ENCODE measurements around a stretch of chr2.

DNA sequence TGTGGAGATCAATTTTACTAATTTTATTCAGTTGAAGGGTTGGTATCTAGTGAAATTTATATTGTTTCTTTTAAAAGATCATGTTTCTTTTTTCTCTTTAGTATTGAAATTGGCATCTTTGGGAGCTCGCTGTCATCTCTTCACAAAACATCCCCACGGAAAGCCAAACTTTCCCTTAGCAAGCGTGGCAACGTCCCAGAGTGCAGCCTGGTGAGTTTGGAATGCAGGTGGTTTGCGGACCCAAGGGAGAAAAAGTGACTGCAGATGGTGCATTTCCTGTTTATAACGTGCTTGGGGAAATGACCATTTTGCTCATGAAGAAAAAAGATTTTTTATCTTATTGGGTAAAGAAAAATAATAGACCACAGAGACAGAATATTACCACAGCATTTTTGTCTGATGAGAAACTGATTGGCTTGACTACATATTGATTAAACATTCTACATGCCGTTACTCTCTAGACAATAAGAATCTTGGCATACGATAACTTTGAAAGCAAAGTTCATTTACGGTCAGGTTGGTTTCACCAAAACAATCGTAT is 136.4 kb downstream of the COPS8 start:
- RRBS, result no CpG with 5 or more reads among the region's 10 CpGs

DNA sequence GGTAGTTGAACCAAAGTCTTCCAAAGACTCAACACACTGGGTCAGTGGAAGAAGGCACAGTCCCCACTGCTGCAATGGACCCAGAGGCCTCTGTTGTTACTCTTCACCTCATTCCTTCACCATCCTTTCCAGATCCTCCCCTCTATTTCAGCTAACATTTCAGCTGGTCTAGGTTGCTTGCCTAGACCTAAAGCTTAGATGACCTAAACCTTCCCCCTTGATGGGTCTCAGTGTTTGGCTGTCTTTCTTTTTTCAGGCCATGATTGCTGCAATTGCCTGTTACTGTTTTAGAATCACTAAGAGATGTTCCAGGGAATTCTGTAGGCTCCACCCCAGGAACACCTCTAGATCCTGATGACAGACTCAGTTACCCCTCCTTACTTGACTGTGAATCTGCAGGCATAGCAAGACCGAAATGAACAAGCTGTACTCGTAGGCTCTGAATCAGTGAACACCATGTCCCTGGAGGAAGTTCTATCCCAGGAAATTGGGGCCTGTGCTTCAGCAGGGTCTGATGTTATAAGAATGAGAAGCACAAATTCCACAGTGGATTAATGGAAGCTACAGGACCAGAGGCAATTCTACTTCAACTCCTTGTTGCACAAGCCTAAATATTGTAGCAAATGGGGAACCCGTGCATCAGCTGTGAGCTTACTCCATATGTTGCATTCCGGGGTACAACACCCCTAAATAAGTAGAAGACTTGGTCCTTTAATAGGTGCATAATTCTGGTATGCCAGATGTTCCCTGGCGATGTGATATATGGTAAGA is 148.6 kb downstream of the COPS8 start:
- RRBS, result no CpG with 5 or more reads among the region's 5 CpGs

GRCh38 chr2:237289144-237289647 is 124.8 kb downstream of the COL6A3 start:
- RRBS, result no CpG with 5 or more reads among the region's 11 CpGs

- RRBS, result no CpG with 5 or more reads among the region's 24 CpGs
Measured at GRCh38 chr2:237290961-237291991, 122.7 kb downstream of the COL6A3 start.

- RRBS, result no CpG with 5 or more reads among the region's 5 CpGs
Measured at GRCh38 chr2:237363093-237363463, 50.9 kb downstream of the COL6A3 start.

DNA sequence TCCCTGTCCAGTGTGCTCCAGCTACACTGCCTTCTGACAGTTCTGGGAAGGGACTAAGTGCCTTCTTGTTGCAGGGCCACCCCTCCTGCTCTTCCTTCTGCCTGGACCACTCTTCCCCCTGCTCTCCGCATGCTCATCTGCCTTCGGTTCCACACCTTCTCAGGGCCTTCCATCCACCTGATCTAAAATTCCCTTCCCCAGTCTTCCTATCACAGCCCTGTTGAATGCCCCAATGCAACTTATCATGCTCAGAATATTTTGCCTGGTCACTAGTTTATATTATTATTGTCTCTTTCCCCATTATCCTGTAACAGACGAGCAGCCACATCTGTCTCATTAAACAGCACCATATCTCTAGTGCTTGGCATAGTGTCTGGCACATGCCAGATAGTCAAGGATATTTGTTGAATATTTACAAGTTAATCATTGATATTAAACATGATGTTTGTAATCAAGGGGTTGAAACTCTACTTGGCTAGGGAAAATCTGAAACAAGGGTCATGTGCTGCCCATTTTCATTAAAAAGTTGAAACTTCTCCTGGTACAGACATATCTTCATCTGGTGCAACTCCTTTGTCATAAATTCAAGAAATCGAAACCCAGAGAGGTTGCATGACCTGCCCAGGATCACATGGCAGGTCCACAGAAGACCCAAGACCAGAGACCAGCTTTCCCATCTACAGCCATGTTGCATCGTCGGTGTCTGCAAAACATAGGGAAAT is 28.9 kb downstream of the COL6A3 start:
- RRBS, result no CpG with 5 or more reads among the region's 6 CpGs

- RRBS, result no CpG with 5 or more reads among the region's 8 CpGs
Measured at GRCh38 chr2:237414447-237414846, 483 bp upstream of the COL6A3 start.

DNA sequence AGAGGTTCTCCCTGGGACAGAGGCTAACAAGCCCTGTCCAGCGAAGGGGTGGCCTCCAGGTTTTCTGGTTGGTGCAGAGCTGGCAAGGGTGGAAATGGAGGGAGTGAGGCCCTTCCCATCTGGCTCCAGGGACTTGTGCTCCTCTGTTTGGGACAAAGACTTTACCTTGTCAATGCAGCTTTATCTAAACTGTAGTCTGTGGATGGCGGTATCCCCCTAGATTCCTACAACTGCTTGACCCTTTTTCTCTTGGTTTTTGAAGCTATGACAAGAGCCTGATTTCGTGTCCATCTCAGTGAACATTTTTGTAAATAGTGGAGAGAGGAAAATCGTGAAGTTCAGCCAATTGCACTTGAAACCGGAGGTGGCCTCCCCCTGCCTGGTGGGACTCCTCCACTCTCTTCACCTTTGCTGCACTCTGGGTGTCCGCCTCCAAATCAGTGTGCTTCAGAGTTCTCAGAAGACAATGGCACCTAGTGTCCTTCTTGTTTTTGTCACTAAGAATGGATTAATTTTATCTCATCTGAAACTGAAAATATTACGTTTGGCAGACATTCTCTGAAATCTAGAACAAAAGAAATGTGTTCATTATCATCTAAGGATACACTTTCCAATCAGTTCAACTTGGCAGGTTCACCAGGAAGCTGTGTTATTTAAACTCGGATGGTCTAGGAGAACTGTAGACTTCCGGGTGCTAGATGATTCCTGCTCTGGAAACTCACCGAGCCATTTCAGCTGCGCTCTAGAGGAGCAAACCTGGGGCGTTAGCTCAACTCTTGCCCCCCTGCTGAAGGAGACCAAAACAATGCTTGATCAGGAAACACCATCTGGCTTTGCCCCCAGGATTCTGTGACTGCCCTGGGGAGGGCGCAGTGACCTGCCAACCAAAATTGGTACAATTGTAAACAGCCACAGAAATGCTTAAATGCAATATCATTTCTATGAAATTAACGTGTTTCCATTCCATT is 22.6 kb downstream of the MLPH start:
- RRBS, result no CpG with 5 or more reads among the region's 14 CpGs

DNA sequence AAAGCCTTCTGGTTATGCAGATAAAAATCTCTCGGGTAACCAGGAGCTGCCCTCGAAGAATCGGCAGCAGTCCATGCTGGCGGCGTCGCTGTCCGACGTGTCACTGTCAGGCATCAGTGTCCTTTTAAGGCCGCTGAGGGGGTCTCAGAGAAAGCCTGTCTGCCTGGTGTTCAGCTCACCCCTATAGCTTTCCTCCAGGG is 28.0 kb upstream of the PRLH start:
- RRBS, result no CpG with 5 or more reads among the region's 9 CpGs

DNA sequence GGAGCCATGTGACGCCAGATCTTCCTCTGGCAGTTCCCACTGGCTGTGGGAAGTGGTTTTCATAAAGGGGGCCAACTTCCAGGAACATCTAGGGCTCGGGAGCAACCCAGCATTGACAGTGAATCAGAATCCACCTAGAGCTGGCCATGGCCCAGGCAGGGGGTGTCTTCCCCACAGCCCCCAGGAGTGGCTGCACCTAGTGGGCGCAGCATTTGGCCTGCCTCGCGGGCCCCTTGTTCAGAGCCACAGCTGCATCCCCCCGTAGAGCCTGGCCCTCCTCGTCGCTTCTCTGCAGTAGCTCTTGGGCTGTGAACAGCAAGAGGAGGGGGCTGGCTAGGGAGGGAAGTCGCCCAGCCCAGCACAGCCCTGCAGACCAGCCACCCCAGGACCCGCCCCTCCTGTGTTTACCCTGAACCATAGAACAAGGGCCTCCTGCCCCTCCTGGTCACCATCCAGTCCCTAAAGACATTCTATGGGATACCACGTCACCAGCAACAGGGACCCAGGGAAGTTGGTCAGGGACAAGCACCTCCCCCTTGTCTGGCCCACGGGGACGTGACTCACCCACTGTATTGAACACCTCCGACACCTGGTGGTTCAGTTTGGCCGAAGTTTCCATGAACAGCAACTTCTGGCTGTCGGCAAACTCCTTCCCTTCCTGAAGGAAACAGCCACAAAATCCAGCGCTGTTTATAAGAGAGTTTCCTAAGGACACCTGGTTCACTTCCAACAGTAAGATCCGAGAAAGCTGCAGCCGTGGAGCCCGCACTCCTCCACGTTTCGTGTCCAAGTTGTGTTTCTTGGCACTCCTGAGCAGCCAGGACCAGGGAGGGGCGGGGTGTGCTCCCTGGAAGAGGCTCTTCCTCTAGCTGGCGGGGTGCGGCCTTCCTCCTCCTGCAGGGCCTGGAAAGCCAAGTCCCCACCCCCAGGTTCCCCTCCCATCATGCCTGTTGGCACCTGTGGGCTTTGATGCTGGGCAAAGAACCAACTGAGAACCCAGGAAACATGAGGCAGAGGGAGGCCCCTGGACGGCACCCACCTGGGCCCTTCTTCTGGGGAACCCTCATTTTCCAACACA is 8.8 kb downstream of the PRLH start:
- RRBS, result no CpG with 5 or more reads among the region's 26 CpGs

DNA sequence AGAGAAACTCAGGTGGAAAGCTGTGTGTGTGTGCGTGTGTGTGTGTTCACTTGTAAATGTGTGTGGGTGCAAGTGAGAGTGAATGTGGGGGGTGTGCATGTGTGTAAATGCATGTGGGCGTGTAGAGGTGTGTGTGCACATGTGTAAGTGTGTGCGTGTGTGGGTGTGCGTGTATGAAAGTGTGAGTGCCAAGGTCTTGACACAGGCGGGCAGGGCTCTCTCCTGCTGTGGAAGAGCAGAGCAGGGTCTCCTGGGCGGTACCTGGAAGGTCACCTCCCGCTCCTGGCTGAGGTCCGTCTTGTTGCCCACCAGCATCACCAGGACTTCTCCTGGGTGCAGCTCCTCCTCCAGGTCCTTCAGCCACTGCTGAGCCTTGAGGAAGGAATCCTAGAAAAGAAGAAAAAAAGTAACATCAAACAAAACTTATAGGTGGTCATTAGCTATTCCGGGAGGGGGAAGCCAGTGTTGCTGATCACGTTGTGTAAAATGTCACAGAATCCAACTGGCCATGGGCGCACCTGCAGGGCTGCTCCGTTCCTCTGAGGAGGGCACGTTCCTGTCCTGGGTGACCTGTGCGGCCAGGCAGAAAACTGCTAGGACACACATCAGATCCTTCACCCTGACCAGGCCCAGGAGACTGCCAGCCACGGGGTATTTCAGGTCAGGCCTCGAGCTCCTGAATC is 10.8 kb downstream of the PRLH start:
- RRBS, result no CpG with 5 or more reads among the region's 16 CpGs

- RRBS, result no CpG with 5 or more reads among the region's 1 CpG
Measured at GRCh38 chr2:237618632-237618831, 8.9 kb upstream of the LRRFIP1 start.

- RRBS, result no CpG with 5 or more reads among the region's 10 CpGs
Measured at GRCh38 chr2:237625137-237625651, 2.2 kb upstream of the LRRFIP1 start.

DNA sequence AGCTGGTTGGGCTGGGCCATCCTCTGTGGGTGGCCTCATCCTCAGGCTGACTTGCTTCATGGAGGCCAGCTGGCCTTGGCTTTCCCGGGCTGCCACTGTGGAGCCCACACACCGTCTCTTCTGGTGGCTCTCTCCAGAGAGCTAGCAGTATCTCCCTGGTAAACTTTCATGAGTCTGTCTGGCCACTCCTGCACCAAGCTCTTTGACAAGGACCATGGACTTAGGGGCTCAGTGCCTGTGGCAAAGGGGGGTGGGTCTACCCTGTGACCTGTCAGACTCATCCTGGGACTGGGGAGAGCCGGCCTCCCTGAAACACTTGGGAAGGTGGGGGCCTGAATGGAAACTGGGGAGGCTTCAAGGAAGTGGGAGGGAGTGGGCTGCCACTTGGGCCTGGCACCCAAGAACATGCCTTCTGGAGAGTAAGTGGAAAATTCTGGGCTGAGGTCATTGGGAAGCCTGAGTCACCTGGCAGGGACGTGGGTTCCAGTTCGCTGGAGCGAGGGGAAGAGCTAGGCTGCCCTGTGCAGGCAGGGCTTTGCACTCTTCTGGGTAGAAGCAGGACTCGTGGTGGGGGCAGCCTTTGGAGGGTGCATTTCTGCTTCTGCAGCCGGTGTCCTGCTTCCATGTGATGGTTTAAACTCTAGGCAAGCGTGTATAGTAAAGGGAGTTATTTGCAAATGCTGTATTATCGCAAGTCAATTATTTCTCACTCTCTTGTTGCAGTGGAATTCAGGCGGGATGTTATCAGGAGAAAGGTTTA is 3.6 kb downstream of the LRRFIP1 start:
- RRBS, result 38% methylated on average over 1 of the region's 11 CpGs

- RRBS, result no CpG with 5 or more reads among the region's 11 CpGs
Measured at GRCh38 chr2:237676303-237676696, 48.9 kb downstream of the LRRFIP1 start.

DNA sequence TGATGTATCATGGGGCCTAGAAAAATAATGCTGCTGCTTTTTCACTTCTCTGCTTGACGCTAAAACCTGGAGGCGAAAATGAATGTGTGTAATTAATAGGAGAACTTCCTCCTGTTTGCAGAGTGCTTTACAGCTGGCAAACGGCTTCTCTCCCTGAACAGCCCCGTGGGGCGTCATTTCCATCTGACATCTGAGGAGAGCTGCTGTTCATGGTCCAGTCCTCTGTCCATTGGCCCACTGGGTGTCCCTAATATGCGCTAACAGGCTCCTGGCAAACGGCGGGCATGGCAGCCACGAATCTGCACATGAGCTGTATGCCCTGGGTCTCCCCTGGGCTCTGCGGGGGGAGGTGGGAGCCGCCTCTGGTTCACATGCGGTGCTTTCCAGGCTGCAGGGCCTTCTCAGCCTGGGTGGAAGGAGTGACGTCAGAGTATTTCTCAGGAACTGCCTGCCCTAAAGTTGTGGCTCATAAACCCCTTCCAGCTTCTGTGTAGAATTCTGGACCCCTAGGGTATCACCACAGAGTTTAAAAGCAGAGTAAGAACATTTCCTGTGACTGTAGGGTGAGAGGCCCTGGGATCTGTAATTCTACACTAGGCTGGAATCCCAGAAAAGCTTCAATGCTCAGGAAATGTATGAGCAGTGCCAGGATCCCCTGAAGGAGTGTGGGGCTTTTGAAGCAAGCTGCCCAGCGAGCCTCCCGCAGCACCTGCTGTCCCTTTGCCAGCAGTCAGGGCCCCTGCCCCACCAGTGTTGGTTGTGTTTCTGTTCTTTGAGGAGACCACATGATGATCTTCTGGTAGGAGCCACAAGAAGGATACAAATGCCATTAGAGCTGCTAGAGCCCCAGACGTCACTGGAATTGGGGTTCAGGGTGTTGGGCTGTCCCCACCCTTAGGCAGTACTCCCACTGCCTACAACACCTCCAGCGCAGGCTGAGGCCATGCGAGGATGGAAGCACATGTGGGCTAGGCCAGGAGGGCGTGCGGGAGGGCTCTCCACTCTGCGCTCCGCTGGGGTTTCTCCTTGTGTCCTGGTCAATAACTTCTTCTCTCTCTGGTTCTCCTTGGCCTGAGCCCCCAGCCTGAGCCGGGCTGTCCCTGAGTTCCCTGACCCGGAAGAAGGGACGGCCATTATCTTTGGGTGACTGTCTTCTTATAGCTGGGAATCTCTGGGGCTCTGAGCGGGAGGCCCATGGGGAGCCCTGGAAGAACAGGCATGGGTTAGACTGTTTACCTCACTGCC is 73.5 kb downstream of the LRRFIP1 start:
- RRBS, result no CpG with 5 or more reads among the region's 26 CpGs

DNA sequence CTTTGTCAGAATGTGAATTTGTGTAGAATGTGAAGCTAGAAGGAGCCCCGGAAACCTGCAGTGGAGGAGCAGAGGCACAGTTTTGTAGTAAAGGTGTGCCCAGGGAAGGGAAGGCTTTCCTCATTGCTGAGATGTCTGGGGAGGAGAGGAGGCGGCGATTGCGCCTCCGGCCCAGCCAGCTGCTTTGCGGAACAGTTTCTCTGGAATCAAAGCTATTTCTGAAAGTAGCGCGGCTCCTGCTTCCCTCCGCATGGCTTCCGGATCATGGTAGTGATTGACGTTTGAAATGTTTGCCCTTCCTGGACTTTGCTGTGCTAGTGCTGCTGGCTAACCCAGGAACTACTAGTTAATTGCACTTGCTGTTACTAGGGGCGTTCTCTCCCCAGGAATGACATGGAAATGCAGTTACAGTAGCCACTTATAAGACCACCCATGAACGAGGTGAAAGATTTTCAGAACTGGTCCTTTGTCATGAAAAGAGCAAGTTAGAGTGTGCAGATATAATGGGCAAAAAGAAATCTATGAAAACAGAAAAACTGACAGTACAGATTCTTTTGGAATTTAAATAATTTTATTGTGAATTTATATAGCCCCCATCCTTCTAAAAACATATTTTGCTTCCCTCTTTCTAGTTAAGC is 82.9 kb upstream of the RBM44 start:
- RRBS, result 91% methylated on average over 10 of the region's 13 CpGs

DNA sequence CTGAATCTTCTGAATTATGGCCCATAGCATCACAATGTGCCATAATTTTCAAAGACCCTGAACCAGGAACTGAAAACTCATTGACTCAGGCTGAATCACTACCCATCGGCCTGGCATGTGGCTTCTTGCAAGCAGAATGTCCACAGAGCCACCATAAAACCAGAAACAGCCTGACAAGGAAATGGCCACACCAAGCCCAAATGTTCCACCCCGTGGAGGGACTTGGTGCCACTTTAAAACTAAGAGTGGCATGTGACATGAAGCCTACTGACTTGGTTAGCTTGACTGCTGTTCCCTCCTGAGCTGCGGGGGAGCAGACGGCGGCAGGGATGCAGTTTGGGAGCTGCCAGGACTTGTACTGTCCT is 71.2 kb upstream of the RBM44 start:
- RRBS, result no CpG with 5 or more reads among the region's 5 CpGs

GRCh38 chr2:237735767-237736068 is 62.9 kb upstream of the RBM44 start:
- RRBS, result no CpG with 5 or more reads among the region's 8 CpGs

DNA sequence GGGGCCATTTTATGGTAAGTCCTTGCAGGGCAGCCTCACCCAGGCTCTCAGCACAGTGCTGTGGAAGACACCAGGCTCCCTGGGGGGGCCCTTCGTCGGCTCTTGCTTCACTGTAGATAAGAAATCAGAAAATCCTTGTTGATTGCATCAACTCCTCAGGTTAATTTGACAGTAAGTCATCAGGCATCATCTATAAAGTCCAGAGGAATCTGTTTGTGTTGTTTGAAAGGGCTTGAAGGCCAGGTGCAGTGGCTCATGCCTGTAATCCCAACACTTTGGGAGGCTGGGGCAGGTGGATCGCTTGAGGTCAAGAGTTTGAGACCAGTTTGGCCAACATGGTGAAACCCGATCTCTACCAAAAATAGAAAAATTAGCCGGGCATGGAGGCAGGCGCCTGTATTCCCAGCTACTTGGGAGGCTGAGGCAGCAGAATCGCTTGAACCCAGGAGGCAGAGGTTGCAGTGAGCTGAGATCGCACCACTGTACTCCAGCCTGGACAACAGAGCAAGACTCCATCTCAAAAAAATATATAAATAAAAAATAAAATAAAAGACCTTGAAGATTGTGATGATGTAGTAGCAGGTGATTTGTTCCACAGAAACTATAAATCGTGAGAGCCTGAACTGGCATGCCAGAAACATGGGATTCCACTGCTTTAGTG is 43.0 kb upstream of the RBM44 start:
- RRBS, result no CpG with 5 or more reads among the region's 9 CpGs